AG04450 (cell line): ENCODE measurements around a stretch of chr2.

DNA sequence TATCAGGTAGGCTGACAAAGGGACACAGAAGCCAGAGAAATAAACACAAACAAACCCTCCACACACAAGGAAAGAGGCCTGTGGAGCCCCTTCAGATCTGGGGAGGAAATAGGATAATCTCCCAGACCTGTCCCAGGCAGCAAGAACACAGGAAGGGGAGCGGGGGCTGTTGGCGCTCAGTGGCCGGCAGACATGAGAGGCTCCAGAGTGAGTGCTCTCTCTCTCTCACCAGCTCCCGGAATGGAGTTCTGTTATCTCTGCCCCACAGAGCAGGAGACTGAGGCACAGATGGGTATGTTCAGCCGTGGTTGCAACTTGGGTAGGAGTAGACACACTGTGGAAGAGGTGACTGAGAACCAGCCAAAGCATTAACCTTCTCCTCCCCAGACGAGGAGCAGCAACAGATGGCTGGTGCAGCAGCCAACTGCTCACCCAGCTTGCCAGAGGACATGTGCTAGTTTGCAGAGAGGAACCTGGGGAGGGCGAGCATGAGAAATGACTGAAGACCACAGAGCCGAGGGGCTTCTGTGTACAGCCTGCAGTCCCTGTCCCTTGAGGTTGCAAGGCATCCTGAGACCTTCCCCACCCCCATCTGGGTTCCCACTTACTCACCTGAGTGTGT lies 82.0 kb downstream of the NRP2 start:
- CAGE, long polyA plus RNA, result no peak
- RRBS, result no CpG with 5 or more reads among the region's 8 CpGs

DNA sequence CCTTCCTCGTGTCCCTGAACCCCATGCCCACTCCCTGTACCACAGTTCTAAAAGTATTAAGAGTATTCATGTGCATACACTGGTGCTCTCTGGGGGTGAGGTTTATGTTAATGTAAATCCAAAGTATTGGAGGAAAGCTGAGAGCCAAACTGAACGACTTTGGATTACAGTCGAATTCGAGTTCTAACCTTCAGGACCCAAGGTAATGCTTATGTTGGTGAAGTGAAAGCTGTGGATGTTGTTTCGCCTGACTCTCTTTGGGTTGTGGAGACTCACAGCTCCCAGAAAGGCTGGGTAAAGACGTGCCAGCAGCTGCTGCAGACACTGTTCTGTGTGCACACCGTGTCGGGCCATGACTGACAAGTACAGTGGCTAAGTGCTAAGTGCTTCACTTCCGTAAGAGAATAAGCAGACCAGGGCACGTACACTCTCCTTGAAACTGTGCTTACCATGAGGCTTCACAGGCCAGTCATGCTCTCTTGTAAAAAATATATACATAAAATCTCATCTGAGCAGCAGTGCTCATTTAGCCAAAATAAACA lies 85.9 kb downstream of the NRP2 start:
- CAGE, long polyA plus RNA, result no peak
- RRBS, result no CpG with 5 or more reads among the region's 10 CpGs

DNA sequence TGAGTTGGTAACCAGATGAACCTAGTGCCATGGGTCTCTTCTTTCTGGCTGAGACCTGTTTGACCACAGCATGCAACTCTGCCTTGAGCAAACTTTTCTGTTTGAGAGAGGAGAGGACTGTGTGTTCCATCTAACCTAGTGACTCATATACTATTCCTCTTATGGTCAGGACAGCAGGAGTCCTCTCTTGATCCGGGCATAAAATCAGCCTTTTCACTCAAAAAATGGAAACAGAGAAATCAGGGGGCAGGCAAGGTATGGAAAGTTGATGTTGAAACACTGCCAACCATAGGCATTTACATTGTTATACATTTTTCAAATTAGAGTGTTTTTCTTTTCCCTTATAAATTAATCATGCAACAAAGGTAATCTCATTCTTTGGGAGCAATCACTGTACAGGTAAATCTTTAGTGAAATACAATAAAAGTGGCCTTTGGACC lies 86.6 kb downstream of the NRP2 start:
- CAGE, long polyA plus RNA, result no peak
- RRBS, result no CpG with 5 or more reads among the region's 1 CpG

DNA sequence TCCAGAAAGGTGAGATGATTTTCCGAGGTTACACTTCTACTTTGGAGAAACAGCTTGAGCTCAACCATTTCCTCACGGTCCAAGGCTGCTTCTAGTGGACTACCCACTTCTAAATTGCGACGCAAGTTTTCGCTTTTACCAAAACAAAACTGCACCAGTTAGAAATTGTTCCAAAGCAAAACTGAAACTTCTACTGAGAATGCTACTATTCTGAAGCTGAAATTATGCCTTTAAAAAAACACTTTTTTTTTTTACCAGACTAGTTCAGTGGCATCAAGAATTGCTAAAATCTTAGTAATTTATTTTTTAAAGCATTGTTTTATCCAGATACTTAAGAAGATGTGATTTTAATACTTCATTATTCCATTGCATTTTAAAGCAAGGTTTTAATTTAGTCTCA lies 101.5 kb downstream of the INO80D start:
- CAGE, long polyA plus RNA, result no peak
- RRBS, result no CpG with 5 or more reads among the region's 5 CpGs

DNA sequence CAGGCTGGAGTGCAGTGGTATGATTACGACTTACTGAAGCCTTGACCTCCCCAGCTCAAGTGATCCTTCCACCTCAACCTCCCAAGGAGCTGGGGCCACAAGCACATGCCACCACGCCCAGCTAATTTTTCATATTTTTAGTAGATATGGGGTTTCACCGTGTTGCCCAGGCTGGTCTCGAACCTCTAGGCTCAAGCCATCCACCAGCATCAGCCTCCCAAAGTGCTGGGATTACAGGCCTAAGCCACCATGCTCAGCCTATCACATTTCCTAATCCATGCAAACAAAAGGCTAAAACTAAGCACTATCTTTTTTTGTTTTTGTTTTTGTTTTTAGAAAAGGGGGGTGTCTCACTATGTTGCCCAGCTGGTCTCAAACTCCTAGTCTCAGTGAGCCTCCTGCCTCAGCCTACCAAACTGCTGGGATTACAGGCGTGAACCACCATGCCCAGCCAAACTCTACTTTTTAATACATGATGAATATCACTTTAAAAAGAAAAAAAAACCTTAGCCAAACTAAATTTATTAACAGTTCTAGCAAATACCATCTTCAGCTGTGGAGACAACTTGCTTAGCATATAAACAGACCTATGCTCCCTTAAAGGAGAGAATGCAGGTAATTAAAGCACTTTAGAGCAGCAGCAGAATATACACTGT lies 12.3 kb downstream of the INO80D start:
- CAGE, long polyA plus RNA, result no peak
- RRBS, result no CpG with 5 or more reads among the region's 5 CpGs

- CAGE, long polyA plus RNA, result no peak
- RRBS, result 7% methylated on average over 2 of the region's 12 CpGs
Measured at GRCh38 chr2:206084210-206084774, 1.7 kb downstream of the INO80D start.

GRCh38 chr2:206084775-206085706 lies 933 bp downstream of the INO80D start:
- CAGE, long polyA plus RNA, result no peak
- RRBS, result 3% methylated on average over 42 of the region's 85 CpGs

GRCh38 chr2:206147331-206147980 lies 11.8 kb downstream of the NDUFS1 start:
- CAGE, long polyA plus RNA, result no peak
- RRBS, result no CpG with 5 or more reads among the region's 4 CpGs

- CAGE, long polyA plus RNA, result no peak
- RRBS, result no CpG with 5 or more reads among the region's 1 CpG
Measured at GRCh38 chr2:206148793-206149159, 10.5 kb downstream of the NDUFS1 start.

DNA sequence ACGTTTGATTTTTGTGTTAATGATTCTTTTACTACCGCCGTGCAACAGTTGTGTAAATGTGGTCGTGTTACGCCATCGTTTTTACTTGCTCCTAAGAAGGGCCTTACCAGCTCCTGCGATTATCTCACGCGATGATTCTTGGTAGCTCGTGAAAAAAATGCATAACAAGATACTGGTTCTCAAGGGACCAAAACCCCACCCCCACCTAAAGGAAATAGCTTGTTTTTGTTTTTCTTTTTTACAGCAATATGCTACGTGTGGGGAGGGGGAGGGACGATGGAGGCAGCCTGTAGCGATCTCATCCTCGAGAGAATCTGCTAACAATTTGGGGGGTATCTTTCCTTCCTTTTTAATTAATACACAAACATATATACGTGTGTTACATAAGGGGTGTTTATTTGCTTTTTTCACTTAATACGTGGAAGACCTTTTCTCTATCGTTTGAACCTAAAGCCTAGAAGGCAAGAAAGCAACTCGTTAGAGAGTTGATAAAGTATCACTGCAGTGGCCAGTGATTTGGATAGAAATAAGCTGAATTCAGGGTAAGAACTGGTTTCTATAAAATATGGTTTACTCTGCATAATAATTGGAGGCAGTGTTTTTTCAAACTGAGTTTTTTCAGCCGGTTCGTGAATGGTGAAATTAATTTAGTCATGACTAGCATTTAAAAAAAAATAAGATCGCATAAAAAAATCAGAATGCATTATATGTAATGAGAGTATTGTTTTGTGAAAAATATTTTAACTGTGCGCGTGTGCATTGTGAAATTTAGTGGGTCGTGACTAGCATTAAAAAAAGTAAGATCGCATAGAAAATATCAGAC lies 1.2 kb downstream of the ZDBF2 start:
- CAGE, long polyA plus RNA, result no peak
- RRBS, result no CpG with 5 or more reads among the region's 25 CpGs

GRCh38 chr2:206530585-206531332 lies 87.4 kb downstream of the ADAM23 start:
- CAGE, long polyA plus RNA, result no peak
- RRBS, result no CpG with 5 or more reads among the region's 16 CpGs

GRCh38 chr2:206764659-206765026 lies 485 bp downstream of the MDH1B start:
- CAGE, long polyA plus RNA, result no peak
- RRBS, result no CpG with 5 or more reads among the region's 5 CpGs

DNA sequence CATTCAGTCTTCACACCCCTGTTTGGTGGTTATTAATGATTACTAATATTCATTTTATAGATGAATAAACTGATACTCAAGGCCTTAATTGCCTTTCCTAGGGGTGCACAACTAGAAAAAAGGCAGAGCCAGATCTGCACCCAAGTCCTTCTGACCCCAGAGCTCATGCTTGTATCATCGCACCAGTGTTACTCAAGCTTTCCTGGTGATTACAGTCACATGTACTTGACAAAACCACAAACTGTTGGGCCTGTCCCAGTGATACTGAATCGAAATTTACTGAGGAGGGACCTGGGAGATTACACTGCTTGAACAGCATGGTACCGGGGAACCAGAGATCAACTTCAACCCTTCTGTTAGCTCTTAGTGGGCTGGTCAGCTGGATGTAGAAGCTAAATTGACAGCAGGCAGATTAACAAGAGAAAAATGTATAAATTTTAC lies 33.7 kb downstream of the FASTKD2 start:
- CAGE, long polyA plus RNA, result no peak
- RRBS, result no CpG with 5 or more reads among the region's 3 CpGs

GRCh38 chr2:206823009-206823714 lies 57.8 kb downstream of the FASTKD2 start:
- CAGE, long polyA plus RNA, result no peak
- RRBS, result no CpG with 5 or more reads among the region's 9 CpGs

GRCh38 chr2:207143088-207143378 lies 22.7 kb downstream of the KLF7 start:
- CAGE, long polyA plus RNA, result no peak
- RRBS, result no CpG with 5 or more reads among the region's 2 CpGs

DNA sequence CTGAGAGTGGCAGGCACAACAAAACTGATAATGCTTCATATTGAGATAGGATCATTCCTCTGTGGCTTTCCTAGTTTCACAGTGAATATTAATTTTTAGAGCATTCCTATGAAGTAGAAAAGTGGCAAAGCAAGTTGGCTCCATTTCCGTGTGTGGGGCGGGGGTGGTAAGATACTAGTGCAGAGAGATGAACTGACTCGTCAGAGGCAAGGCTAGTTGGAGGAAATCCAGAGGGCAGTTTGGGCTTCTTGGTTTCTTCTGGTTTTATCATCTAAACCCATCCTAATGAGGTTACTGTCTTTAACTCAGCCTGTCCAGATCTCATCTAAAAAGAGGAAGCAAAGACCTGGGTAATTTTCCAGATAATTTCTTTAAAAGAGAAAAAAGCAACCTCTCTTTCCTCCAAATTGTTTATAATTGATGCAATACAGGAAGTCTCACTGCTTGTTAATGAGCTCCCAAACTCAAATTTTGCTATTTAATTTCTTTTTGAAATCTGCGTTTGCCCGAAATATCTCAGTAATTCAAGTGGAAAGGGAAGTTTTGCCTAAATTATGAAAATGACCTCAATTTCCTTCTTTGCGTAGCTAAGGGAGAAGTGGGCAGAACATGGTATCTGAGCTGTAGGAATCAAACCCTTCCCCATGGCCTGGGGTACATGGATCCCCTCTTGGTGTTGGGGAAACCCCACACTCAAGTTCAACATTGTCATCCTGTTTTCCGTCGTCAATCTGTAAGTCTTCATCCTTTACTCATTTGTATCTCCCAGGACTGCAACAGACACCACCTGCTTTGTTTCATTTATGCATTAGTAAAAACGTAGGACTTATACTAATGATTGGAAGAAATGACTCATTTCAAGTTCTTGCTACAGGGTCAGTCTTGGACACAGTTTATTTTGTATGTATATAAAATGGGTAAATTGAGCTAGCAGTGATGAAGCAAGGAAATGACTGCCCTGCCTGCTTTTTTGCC lies 89.0 kb upstream of the KLF7 start:
- CAGE, long polyA plus RNA, result no peak
- RRBS, result no CpG with 5 or more reads among the region's 9 CpGs

GRCh38 chr2:207334433-207335555 lies 169.0 kb upstream of the KLF7 start:
- CAGE, long polyA plus RNA, result no peak
- RRBS, result no CpG with 5 or more reads among the region's 28 CpGs

GRCh38 chr2:207515565-207516159 lies 14.1 kb upstream of the CREB1 start:
- CAGE, long polyA plus RNA, result no peak
- RRBS, result no CpG with 5 or more reads among the region's 3 CpGs

DNA sequence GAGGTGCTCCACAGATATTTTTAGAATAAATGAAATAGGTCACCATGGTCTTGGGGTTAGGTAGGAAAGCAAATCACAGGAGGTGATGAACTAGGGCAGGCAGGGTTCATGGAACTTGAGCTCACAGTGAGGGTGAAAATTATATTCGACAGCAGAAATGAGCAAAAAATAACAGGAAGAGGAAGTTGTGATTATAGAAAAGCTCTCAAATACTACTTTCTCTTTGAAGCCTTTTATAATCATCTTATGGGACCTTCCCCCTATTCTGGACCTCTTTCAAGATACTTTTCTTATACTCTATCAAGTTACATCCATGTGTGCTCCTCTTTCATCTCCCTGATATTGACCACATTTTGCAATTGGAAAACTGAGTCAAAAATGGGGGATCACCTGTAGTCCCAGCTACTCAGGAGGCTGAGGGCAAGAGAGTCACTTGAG lies 4.4 kb upstream of the CREB1 start:
- CAGE, long polyA plus RNA, result no peak
- RRBS, result no CpG with 5 or more reads among the region's 1 CpG

GRCh38 chr2:207529386-207529862 lies 338 bp upstream of the CREB1 start:
- CAGE, long polyA plus RNA, result no peak
- RRBS, result 1% methylated on average over 13 of the region's 55 CpGs